ENCODE measurements around the gene GNRH2.

- PRO-cap, 2 experiments = no peak in any of the 2 experiments
Measured at GRCh38 chr20:3043149-3044006, at the start of gene GNRH2. Gene GNRH2 (plus strand): TSS chr20:3043622.

DNA sequence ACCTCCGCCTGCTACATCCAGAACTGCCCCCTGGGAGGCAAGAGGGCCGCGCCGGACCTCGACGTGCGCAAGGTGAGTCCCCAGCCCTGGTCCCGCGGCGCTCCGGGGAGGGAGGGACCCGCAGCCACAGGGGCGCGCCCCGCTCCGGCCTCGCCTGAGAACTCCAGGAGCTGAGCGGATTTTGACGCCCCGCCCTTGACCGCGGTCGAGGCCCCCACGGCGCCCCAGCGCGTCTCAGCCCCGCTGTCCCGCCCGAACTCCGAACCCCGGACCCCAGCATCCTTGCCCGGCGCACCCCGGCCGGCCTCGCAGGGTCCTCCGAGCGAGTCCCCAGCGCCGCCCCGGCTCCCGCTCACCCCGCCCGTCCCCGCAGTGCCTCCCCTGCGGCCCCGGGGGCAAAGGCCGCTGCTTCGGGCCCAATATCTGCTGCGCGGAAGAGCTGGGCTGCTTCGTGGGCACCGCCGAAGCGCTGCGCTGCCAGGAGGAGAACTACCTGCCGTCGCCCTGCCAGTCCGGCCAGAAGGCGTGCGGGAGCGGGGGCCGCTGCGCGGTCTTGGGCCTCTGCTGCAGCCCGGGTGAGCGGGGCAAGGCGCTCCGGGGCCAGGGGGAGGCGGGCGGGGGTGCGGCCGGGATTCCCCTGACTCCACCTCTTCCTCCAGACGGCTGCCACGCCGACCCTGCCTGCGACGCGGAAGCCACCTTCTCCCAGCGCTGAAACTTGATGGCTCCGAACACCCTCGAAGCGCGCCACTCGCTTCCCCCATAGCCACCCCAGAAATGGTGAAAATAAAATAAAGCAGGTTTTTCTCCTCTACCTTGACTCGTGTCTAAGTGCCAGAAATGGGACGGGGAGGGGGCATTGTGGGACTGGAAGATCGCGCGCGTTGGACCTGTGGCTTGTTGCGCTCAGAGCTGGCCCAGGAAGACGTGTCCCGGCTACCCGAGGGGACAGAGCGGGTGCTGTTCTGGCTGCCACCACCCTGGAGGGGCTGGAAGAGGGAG lies 585 bp downstream of the OXT start:
- PRO-cap, 2 experiments = no peak in any of the 2 experiments

GRCh38 chr20:3168091-3169076 lies 5.0 kb downstream of the LZTS3 start:
- PRO-cap, 2 experiments = peak in 2 of 2 experiments; most common plus-strand start chr20:3168614 (in 2); most common minus-strand start chr20:3168424 (in 1)

- PRO-cap, 2 experiments = peak in 1 of 2 experiments; most common minus-strand start chr20:3307183 (in 1)
Measured at GRCh38 chr20:3307023-3307508, 68.1 kb upstream of the SLC4A11 start.

GRCh38 chr20:3473043-3474015 lies 2.5 kb downstream of the ATRN start:
- PRO-cap, 2 experiments = no peak in any of the 2 experiments

GRCh38 chr20:3595505-3596010 lies 67.6 kb downstream of the GFRA4 start:
- PRO-cap, 2 experiments = no peak in any of the 2 experiments

GRCh38 chr20:3686769-3687394 lies 5.1 kb upstream of the ADAM33 start:
- PRO-cap, 2 experiments = no peak in any of the 2 experiments

DNA sequence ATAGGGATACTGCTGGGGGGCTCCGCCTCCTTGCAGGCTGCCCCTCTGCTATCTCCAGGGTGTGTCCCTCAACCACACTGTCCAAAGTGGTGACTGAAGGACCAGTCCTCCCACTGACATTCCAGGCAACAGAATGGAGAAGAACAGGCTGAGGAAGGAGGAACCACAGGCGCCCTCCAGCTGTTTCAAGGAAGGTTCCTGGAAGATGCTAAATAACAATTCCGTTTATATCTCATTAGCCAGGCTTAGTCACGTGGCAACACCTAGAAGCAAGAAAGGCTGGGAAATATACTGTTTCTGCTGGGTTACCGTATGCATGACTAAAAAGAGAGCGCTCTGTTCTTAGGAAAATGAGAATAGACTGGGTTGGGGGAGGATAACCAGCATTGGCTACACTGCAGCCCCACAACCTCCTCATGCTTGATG lies 4.8 kb upstream of the HSPA12B start:
- PRO-cap, 2 experiments = no peak in any of the 2 experiments

GRCh38 chr20:3753656-3754235 lies 13.8 kb downstream of the ADISSP start:
- PRO-cap, 2 experiments = no peak in any of the 2 experiments

DNA sequence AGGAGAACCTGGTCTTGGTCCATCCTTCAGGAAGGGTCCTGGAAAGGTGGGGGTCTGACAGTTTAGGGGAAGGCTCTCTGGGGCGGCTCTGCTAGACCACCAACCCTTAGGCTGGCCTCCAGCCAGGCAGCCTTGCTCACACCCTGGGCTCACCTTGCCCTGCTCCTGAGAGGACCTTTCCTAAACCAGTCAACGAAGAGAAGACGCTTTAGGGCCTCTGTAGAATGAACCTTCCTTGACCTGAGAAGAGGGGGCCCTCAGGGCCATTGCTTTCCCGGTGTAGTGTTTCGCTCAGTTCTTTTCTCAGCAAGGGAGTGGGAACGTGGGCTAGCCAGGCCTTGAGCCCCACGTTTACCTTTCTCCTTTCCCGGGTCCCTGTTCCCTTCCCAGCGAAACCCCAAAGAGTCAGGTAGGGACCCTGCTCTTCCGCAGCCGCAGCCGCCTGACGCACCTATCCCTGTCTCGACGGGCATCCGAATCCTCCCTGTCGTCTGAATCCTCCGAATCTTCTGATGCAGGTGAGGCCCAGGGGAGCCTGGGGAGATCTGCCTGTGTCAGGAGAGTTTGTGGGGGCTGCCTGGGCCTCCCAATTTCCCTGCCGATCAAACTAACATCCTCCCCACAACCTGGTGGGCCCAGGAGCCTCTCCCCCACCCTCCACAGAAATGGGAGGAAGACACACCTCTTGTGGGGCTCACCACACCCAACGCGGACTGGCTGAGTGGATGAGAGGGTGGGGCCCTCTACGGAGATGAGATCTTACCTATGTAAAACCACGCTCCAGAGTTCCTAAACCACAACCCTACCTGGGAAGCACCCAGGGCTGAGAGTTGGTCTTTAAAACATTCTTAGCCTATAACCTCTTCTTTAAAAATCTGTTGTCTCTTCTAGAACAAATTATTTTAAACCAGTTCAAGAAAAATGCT lies 1.4 kb downstream of the CDC25B start:
- PRO-cap, 2 experiments = peak in 2 of 2 experiments; most common plus-strand start position 722 of the sequence (in 1); most common minus-strand start position 661 of the sequence (in 2)

DNA sequence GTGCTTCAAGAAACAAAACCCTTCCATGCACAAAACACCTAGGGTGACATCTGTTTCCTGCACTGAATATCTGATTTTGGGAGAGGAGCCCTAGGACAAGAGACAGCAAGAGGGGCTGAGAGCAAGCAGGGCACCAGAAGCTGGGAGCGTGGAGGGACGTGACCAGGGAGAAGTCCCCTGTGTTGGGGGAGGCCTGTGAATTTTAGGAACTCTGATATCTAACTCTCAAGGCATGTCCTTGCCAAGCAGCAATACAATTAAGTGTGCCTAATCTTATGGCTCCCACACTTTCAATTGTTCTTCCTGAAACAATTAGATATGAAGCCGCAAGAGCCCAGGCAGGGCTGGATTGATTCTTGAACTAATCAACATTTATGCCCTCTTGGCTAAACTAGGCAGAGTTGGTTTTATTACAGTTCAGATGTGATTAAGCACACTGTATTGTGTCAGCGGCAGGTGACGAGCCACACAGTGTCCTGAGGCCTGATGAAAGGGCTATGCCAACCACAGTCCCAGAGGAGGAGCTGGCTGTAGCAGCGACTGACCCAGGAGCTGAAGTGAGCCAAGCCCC lies 4.3 kb upstream of the MAVS start:
- PRO-cap, 2 experiments = no peak in any of the 2 experiments

DNA sequence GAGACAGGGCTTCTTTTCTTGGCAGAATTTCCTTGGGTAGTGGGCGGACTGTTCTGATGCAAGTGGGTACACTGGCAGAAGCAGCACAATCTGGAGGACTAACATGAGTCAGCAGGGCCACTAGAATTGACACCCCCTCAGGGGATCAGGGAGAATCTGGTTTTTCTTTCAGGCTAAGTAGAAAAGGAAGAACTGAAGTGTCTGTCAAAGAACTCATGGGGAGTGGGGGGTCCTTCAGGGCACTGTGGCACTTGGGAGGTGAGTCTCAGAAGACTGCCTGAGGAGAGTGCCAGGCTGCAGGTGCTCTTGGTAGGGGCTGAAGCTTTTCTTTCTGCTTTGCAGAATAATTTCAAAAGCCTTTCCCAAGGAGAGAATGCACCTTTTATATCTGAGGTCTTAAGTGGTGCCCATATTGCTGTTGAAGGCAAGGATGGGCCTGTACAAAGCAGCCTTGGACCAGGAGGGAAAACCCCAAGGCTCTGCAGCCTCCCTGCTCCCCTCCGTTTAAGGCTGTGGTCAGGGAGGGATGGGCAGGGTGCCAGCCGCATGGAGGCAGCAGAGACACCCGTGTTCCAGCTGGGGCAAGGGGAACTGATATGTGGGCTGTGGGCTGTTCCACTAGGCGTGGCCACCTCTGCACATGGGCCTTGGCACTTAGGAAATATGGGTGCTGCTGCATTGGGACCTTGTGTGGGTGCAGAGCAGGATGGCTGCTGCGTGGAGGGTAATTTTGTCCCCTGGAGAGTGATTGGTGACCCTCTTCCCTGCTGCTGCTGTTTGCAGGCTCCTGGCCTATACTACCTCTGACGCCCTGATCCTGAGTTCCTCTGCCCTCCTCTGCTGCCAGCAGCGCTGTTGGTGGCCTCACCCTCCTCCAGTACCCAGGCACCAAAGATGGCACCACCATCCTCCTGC lies 35.0 kb downstream of the PANK2 start:
- PRO-cap, 2 experiments = no peak in any of the 2 experiments

- PRO-cap, 2 experiments = no peak in any of the 2 experiments
Measured at GRCh38 chr20:3981195-3981595, 34.2 kb downstream of the RNF24 start.

DNA sequence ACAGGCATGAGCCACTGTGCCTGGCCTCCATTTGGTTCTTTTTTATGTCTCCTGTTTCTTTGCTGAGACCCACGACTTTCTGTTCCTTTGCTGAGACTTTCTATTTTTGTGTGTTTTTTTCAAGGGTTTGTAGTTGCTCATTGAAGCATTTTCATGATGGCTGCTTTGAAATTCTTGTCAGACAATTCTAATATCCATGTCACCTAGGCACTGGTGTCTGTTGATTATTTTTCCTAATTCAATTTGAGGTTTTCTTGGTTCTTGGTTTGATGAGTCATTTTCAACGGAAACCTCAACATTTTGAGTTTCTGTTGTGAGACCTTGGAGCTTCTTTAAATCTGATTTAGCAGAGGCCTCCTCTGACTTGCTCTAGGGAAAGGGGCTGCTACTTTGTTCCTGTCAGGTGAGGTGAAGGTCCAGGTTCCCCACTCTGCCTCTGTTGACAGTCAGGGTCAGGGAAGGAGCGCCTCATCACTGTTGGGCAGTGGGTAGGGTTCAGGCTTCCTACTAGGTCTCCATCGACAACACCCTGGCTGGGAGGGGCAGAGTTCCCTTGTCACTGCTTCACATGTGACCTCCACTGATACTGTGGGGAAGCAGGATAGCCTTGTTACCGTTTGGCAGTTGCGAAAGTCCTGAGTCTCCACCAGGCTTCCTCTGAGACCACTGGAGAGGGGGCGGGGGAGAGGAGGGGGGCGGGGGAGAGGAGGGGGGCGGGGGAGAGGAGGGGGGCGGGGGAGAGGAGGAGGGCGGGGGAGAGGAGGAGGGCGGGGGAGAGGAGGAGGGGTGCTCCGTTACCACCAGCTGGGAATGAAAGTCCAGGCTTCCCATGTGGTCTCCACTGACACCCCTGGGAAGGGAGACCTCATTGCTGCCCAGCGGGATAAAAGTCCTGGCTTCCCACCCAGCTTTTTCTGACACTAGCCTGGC lies 66.0 kb upstream of the SMOX start:
- PRO-cap, 2 experiments = no peak in any of the 2 experiments

GRCh38 chr20:4119701-4120291 lies 28.8 kb upstream of the SMOX start:
- PRO-cap, 2 experiments = no peak in any of the 2 experiments

- PRO-cap, 2 experiments = no peak in any of the 2 experiments
Measured at GRCh38 chr20:4160548-4161502, 12.2 kb downstream of the SMOX start.

DNA sequence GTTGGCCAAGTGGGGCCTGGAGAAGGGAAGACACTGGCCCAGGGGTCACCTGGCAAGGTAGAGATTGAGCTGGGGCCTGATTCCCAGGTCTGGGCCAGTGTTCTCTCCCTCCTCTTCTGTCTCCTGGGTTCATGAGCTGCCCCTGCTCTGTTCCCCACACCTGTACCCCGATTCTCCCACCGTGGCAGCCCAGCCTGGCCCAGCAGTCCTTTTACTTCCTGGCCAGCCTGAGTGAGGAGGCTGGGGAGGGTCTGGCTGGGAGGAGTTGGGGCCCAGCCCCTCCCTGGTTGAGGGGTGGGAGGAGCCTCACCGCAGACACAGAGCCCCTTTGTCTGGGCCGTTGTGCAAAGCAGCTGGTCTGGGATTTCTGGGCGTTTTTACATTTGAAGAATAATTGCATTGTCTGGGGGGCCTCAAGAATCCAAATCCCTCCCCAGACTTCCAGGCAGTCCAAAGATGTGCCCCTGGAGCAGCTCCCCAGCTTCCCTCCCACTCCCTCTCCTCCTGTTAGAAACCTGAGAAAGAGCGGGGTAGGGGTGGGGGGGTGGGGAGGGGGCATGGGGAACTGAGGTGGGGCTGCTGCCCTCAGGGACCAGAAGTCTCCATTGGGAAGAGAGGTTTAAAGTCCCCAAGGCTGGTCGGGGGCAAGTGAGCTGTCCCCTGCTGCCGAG lies 19.1 kb downstream of the SMOX start:
- PRO-cap, 2 experiments = peak in 2 of 2 experiments; most common plus-strand start position 347 of the sequence (in 1); most common minus-strand start position 213 of the sequence (in 2)

DNA sequence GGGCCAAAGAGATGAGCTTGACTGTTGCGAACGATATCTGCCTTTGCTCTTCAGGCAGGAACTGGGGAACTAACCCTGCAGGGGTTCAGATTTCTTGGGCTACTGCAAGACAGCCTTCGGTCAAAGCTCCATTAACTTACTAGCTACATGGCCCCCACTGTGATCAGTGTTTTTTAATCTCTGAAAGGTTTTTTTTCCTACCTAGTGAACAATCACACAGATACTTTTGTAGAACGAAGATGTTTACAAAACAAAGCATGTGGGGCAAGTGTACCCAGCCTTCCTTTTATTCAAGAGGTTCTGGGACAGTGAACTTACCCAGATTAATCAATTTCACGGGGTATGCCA lies 48.3 kb downstream of the ADRA1D start:
- PRO-cap, 2 experiments = no peak in any of the 2 experiments

- PRO-cap, 2 experiments = no peak in any of the 2 experiments
Measured at GRCh38 chr20:4661228-4661742, 25.0 kb upstream of the PRNP start.

GRCh38 chr20:4809708-4810160 lies 13.7 kb downstream of the RASSF2 start:
- PRO-cap, 2 experiments = peak in 1 of 2 experiments; most common minus-strand start chr20:4809908 (in 1)